ENCODE data around the genes SEMA6D and MYEF2.

GRCh38 chr15:45130147-45130337, 248 bp downstream of the DUOX1 start:
- PRO-cap = no peak

GRCh38 chr15:45164792-45165791, 22.7 kb downstream of the SHF start:
- PRO-cap = no peak

DNA sequence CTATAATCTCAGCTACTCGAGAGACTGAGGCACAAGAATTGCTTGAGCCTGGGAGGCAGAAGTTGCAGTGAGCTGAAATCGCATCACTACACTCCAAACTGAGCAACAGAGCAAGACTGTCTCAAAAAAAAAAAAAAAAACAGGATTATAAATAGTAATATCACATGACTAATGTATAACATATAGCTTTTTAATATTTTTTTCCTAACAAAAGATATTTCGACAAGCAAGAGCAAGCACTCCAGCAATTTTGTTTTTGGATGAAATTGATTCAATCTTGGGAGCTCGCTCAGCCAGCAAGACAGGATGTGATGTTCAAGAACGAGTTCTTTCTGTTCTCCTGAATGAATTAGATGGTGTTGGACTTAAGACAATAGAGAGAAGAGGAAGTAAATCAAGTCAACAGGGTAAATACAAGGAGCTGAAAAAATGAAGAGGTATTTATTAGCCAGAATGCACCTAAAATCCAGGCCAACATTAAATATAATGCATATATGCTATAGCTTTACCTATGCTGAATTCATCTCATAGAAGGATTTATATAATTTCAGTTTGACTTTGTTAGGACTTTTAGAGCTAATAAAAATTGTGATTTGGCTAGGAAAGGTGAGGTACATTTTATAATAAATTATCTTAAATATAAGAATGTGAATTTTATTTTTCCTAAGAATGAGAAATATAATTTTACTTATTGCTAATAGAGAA, 13.4 kb downstream of the SPATA5L1 start:
- PRO-cap = no peak

GRCh38 chr15:45431517-45431911, 1.1 kb downstream of the C15orf48 start:
- PRO-cap = bidirectional peak, plus-strand start at chr15:45431797, minus-strand start at chr15:45431683

DNA sequence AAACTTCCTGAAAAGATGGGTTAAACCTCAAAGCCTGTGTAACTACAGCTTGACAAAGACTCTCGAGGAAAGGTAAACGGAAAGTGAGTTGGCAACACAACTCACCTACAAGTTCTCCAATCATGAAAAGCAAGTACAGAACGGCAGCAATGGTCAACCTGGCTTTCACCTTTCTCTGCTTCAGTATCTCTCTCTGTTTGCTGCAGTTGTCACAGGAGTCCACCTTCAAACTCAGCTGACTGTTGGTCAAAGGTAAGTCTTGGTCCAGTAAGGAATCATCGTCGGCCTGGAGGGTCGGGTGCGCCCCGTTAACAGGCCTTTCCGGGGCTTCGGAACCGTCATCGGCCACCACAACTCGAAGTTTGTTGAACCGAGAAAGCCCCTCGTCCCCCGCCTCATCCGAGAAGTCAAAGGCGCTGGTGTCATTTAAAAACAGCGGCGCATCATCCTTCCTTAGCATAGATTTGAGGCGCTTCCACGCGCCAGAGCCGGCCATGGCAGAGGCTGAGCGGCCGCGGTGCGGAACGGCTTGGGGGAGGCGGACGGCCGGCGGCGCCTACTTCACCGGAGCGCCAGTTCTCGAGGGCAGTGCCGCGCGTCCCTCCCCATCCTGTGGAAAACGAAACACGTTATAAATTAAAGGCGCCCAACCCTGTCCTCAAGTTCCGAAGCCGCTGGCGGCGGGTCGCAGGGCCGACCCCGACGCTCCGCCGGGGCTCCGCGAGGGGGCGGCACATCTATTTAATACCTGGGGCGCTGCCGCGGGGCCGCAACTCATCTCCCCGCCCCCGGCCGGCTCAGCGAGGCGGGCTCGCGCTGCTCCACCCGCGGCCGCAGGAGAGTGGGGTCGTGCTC, 469 bp downstream of the SLC30A4 start:
- PRO-cap = bidirectional peak, plus-strand start at position 75 of the sequence, minus-strand start outside the sequence; bidirectional peak, plus-strand start at position 661 of the sequence, minus-strand start at position 578 of the sequence

- PRO-cap = bidirectional peak, plus-strand start at chr15:45641666, minus-strand start at chr15:45641421
Measured at GRCh38 chr15:45641202-45641848, 6.5 kb downstream of the SQOR start.

DNA sequence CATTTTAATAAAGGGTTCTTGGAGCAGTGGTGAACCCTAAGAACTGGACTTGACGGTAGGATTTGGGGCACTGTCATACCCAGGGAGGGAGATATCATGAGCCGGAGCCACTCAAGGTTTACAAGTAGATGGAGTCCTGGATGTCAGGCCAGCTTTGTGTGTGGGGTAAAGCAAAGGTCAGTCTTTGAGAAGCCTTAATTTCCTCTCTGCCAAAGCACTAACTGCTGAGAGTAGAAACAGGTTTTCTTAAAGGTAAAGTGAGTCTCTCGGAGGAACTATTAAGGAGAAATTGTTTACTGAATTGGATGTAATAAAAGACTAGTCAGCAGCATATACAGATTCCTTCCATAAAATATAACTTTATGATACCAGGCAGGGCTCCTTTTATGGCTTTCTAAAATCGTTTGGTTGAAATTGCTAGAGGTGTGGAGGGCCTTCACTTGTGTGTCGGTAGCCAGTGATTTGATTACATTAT, 23.0 kb downstream of the SQOR start:
- PRO-cap = unidirectional peak, plus-strand start at position 411 of the sequence

GRCh38 chr15:45705535-45706187, 70.8 kb downstream of the SQOR start:
- PRO-cap = no peak

- PRO-cap = no peak
Measured at GRCh38 chr15:45751631-45751969, 116.8 kb downstream of the SQOR start.

GRCh38 chr15:46079743-46080421, 445.1 kb downstream of the SQOR start:
- PRO-cap = no peak

- PRO-cap = no peak
Measured at GRCh38 chr15:46526448-46526756, 891.6 kb downstream of the SQOR start.

GRCh38 chr15:47184964-47185396, 532.3 kb upstream of the SEMA6D start:
- PRO-cap = unidirectional peak, minus-strand start at chr15:47185087

- PRO-cap = bidirectional peak, plus-strand start at chr15:47717368, minus-strand start at chr15:47717172
Measured at GRCh38 chr15:47716711-47717653, at the start of gene SEMA6D. SEMA6D (plus strand) TSS chr15:47717505.

- PRO-cap = no peak
Measured at GRCh38 chr15:48002558-48003232, 118.1 kb upstream of the SLC24A5 start.

GRCh38 chr15:48159352-48160254, 18.5 kb downstream of the MYEF2 start:
- PRO-cap = no peak

DNA sequence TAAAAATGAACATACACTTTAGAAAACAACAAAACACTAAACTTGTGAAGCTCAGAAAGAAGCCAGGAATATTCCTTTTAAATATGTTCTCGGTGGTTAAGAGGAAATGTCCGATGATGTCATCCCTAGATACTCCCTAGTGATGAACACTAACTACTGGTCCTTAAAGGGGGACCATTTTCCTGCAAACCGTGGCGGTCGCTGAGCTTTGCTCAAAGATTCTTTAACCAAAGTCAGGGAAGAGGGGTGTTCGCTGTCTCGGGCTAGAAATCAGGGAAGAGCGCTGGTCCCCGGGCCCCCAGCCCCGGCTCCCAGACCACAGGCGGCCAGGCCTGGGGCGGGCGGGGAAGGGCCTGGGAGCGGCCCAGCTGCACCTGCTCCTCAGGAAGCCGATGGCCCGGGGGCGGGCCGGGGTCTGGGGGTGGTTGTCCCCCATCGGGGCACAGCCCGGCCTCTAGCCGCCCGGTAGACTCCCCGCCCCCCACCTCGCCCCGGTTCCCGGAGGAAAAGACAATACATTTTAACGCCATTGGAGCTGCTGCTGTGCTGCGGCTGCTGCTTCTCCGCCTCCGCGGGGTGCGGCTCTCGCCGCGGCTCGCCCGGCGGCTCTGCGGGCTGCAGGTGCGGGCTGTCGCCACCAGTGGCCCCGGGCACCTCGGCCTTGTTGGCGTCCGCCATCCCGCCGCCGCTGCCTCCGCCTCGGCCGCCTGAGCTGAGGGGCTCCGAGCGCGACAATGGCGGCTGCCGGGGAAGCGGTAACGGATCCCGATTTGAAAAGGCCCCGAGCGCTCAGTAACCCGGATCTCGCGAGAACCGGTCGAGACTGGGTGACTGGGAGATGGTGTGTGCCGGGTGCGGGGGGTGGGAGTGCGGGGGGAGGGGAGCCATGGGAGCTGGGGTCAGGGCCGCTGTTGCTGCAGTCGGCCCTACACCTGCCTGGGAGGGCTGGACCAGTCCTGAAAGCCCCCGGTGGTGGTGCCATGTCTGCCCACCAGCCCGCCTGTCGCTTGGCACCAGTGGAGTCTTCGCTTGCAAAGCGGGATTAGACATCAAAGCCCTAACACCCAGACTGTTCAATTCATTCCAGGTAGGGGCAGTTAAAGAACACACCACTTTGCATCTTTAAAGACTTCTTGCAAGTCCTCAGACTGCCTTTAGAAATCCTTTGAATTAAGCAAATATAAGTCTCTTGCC, at the start of gene MYEF2:
MYEF2 (minus strand) TSS at position 736 of the 1,194 bp plus-strand sequence.
- PRO-cap = unidirectional peak, minus-strand start at position 736 of the sequence; unidirectional peak, minus-strand start at position 794 of the sequence

DNA sequence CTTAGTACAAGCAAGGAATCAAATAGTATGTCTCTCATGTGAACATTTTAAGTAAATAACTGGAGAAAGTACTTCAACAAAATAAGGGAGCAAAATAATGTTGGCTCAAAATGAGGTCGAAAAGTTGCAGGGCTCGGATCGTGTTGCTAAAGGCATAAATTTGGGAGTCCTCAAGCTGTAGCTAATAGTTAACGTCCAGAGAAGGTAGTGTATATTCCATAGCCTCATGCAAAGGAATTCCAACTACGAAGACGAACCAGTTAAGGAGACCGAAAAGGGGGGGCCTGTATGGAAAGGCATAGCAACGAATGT, 864 bp upstream of the DUT start:
- PRO-cap = unidirectional peak, plus-strand start at position 108 of the sequence

DNA sequence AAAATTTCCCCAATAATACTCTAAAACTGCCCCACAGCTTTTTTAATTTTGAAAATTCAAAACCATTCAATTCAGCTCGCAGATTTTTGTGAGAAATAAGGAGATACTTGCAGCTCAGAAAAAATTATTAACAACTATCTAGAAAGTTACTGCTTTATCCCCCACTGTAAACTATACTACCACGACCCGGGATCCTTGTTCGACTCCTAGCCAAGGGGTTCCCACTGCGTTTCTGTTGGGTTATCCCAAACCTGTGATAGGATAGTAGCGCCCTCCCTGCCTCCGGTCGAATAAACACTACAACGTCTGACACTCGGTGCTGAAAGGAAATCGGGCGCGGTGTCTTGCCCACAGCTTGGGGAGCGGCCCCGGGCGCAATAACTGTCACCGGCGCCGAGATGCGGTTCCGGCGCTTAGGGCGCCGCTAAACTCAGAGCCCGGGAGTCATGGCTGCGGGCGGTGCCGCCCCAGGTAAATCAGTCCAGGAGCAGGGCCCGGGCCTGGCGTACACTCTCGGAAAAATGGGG, 445 bp upstream of the DUT start:
- PRO-cap = bidirectional peak, plus-strand start at position 433 of the sequence, minus-strand start at position 287 of the sequence

DNA sequence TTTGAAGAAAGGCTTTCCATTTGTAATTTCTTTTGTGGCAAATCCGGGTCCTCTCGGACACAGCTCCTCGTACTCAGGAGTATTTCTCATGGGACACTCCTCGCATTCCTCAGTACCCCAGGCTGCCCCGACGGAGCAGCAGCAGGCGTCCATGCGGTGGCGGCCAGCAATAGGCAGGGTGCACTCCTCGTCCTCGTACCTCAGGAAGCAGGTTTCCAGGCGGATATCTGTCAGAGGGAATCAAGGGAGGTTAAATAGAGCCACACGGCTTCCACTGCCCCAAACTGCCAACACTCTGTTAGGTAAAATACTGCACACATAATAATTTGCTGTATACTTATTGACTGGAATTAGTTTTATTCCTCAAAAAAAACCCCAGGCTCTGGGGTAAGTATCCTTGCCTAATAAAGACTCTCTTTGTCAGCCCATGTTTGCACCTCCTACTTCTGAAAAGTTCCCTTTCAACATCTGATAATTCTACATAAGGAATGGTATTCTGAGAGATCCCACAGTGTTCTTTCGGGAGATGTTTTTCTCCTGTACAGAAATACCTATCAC, 155.6 kb downstream of the FBN1 start:
- PRO-cap = no peak

- PRO-cap = no peak
Measured at GRCh38 chr15:48599886-48600390, 45.6 kb downstream of the FBN1 start.